ENCODE measurements around the gene HSP90AA1.

GRCh38 chr14:100391126-100391705 is 14.9 kb downstream of the WDR25 start:
- PRO-cap, result no peak

GRCh38 chr14:100434246-100434655 is 58.0 kb downstream of the WDR25 start:
- PRO-cap, result no peak

DNA sequence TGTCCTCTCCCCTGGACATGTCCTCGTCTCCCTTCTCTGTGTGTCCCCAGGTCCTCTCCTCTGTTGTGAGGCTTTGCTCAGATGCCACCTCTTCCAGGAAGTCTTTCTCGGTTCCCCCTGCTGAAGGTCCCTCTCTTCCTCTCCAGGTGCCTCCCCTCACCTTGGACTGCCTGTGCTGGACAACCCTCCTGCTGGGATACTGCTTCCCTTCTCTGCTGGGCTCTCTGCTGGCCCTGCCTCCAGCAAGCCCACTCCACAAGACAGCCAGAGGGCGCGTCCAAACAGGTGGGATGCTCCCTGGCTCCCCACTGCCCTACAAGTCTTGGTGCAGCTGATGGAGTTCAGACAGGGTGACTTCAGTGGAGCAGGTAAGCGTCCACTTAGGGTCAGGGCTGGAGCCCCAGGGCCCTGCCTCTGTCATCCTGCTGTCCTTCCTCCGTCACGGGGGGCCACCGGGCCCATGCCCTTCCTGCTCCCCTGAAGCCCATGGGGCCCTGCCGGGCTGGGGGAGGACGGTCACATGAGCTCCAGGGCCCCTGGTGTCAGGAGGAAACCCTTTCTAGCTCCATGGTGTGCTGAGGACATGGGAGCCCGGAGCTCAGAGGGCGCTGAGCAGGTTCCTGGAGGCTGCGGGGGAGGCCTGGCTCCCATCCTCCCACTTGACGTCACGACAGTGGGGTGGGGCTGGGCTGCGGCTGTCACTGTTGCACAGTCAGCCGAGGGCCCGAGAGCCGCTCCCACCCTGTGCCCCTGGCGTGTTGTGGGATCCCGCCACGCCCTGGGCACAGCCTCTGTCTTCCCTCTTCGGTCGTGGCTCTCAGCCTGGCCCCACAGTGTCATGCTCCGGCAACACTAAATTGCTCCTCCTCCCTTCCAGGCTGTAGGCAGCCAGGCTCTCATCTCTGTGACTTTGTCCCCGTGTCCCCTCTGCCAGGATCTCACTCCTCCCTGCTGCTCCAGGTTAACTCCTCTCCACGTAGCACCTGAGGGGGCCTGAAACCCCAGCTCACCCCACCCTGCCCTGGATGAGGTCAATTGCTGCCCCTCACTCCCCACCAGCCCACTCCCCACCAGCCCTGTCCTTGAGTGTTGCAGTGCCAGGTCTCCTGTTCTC is 33.3 kb downstream of the BEGAIN start:
- PRO-cap, result bidirectional peak, plus-strand start at position 711 of the sequence, minus-strand start at position 638 of the sequence

- PRO-cap, result bidirectional peak, plus-strand start at chr14:100558011, minus-strand start at chr14:100557723
Measured at GRCh38 chr14:100557494-100557910, 29.7 kb downstream of the BEGAIN start.

GRCh38 chr14:100708035-100708725 is 18.5 kb upstream of the DLK1 start:
- PRO-cap, result no peak

GRCh38 chr14:100825663-100826666 is 77.6 kb downstream of the RTL1 start:
- PRO-cap, result bidirectional peak, plus-strand start at chr14:100826118, minus-strand start at chr14:100825941

DNA sequence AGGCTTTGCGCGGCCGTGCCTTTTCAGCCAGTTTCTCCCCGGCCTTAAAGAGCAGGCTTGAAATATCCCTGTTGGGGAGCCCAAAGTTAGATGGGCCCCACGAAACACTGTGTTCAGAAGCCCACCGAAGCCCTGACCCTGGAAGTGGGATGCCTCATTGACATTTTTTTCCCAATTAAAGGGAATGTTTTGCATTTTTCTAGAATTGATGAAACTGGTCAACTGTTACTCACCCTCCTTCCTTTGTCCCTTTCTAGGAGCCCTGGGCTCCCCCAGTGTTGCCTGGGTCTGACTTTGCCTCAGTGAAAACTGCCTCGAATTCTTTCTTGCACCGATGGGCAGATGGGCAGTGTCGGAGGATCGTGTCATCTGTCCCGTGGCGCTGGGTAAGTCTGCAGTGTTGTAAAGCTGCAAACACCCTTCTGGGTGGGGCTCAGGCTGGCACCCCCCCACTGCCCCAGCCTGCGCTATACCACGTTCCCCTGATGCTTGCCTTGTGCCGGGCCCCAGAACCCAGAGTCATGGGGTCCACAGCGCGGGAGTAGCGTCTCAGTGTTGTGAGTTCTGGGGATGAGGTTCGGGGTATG is 4.7 kb downstream of the RTL1 start:
- PRO-cap, result no peak

DNA sequence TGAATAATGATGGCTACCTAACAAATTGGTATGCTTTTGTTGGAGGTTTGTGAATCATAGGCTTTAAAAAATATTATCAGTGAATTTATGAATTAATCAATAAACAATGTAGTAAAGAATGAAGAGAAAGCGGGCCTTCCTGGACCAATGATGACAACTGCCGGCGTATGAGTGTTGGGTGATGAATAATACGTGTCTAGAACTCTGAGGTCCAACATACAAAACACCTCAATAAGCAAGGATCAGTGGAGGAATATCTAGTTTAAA is 68.4 kb upstream of the RTL1 start:
- PRO-cap, result no peak

GRCh38 chr14:101335280-101335732 is 426.2 kb upstream of the PPP2R5C start:
- PRO-cap, result no peak

GRCh38 chr14:101475660-101475875 is 285.9 kb upstream of the PPP2R5C start:
- PRO-cap, result no peak

- PRO-cap, result no peak
Measured at GRCh38 chr14:101495760-101496312, 265.7 kb upstream of the PPP2R5C start.

DNA sequence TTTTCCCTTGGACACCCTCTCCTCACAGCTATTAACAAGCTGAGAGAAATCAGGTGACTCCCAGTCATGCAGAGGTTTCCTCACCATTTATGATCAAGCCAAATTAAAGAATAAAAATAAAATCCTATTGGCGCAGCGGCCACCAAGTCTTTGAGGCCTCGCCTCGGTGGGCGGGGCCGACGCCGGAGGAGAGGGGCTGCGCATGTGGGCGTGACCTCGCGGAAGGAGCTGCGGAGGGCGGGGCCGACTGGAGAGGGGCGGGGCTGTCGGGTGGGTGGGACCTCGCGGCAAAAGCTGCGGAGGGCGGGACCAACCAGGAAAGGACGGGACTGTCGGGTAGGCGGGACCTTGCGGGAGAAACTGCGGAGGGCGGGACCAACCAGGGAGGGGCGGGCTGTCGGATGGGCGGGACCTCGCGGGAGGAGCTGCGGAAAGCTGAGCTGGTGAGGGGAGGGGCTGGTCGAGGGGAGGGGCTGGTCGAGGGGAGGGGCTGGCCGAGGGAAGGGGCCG is 1.2 kb upstream of the PPP2R5C start:
- PRO-cap, result unidirectional peak, minus-strand start at position 181 of the sequence

DNA sequence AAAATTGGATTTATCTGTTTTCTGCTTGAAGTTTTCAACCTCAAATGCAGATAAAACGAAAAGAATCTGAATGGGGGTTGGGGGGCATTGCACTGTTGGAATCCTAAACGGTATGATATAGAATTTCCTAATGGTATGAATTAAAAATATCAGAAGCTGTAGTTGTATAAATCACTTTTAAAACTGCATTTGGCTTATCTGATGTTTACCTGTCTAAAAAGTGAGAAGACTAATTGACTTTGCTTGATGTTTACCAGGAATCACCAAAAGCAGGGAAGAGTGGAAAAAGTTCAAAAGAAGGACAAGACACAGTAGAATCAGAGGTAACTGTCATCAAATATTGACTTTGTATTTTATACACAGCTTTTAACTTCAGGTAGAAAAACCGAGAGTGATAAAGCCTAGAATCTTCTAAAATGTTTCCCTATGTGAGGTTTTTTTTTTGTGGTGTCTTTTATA is 1.2 kb downstream of the PPP2R5C start:
- PRO-cap, result no peak

DNA sequence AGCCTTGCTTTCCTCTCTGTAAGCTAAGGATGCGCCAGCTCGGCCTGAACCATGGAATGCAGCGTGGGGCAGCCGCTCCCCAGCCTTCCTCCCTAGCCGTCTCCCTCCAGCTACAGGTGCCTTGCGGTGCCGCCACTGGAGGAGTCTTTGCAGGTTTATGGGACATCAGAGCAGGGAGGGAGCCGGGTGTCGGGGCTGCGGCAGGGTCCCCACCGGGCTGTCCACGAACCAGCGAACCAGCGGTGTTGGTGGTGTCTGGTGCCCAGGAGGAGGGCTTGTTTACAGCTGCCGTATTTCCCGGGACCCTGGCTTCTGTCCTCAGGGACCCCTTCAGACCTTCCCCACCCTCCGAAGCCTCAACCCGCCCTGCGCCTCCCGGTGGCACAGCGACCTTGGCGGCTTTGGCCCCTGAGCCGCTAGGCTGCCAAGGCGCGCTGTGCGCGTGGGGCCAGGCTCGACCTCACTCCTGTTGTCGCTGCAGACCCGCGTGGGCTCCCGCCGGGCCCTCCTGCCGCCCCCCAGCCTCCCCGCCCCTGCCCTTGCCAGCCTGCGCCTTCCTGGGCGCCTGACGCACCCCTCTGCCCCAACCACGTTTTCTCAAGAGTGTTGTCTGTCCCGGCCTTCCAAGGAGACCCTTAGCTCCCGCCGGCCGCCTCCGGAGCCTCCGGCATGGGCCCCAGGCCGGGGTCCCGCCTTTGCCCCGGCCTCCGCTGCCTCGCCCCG is 19.6 kb downstream of the PPP2R5C start:
- PRO-cap, result no peak

GRCh38 chr14:101820213-101820847 is 58.8 kb downstream of the PPP2R5C start:
- PRO-cap, result bidirectional peak, plus-strand start at chr14:101820466, minus-strand start at chr14:101820321

DNA sequence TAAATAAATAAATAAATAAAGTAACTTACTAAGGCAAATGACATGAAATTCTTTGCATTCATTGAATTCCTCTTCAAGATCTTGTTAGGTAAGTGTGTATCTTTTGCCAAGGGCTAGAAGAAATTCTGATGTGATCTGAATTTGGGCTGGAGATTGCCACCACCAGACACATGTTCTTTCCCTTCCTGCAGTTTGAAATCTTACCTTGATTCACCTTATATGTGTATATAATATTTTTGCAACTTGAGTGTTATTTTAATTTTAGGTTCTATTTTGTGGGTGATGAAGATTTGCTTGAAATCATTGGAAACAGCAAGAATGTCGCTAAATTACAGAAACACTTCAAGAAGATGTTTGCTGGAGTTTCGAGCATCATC is 39.9 kb downstream of the DYNC1H1 start:
- PRO-cap, result no peak

GRCh38 chr14:102004775-102005327 is 40.5 kb downstream of the DYNC1H1 start:
- PRO-cap, result no peak

- PRO-cap, result no peak
Measured at GRCh38 chr14:102079792-102080111, 7.1 kb downstream of the HSP90AA1 start.

DNA sequence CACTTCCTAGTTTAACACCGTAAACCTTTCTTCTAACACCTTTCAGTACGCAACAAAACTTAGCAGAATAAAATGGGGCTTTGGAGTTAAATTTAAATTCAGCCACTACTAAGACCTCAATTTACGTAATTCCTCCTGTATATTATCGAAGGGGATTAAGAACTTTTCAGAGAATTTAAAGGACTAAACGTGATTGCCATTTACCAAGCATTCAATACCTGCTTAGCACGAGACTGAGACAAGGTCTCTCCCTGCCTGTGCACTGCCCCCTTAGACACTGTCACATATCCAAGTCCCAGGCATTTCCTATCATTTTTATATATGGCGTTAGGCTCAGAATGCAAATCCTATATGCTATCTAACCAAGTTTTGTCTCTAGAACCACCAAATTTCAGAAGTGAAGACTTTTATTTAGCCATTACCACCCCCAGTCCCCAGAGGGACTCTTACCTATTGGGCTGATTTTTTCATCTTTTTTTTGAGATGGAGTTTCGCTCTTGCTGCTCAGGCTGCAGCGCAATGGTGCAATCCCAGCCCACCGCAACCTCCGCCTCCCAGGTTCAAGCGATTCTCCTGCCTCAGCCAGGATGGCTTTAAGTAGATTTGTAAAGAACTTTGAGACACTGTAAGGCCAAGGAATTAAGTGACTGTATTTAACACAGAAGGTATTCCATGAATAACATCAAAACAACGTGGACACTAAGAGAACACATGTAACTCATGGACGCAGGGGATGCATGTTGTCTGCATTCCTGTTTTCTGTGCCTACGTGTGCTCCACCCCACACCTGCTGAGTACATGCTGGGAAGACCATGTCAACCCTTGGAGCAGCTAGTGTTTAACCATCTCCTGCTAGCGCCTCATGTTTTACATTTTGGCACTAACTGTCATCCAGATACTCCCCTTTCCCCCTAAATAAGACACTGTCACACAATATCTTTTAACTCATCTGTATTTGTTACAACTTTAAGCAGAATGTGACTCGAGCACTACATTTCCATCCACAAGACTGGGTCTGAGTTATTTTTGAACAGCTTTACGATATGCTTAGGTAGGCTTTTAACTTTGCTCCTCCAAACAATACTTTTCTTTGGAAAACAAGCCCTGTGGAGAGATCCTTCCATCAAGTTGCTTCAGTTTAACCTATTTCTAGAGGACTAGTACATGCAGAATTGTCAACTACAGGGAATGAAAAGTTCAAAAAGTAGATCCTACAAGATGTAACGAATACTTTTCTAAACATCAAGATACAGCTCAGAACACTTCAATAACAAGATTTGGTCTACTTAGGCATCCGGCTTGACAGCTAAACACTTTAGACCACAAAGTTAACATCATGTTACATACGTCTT is 6.3 kb downstream of the HSP90AA1 start:
- PRO-cap, result no peak

- PRO-cap, result bidirectional peak, plus-strand start at chr14:102087330, minus-strand start at chr14:102087044
Measured at GRCh38 chr14:102086924-102087187, at the start of gene HSP90AA1. Gene HSP90AA1, minus strand, starts transcription at chr14:102087044.

All from gallbladder (tissue), 1 donor.